Endothelial cell (in vitro differentiated cells): ENCODE measurements around the gene MSMO1.

DNA sequence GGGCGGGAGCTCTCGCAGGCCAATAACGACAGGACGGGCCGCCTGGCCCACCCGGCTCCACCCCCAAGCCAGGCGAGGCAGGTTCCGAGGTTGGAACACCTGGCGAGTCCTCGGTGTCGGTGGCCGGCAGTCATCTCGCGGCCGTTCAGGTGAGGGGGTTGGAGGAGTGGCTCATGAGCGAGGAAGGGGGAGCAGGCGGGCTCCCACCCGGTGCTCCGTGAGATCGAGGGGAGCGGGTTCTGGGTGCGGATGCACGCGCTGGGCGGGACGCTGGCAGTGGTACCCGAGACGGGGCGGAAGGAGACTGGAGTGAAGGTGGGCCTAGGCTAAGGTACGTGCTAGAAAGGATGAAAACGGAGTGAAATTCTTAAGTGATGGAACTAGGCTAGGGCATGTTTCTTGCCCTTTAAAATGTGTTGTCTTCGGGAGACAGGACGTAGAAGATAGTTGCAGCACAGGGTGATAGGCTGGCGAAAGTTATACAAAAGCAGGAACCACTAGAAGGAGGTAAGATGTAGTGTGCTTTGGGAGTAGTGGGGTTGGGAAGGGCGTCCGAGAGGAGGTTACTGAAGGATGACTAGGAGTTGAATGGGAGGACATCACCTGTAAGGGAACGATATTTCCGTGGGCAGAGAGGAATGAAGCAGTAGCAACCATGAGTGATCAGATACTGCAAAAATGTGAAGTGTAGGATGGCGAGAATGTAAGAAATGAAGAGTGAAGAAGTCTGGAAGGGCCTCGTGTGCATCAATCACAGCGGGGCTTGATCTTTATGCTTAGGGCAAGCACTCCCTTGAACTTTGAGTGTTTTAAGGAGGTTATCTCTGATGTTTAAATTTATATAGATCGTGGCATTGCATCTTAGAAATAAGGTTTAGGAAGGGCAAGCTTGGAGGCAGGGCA is at the start of gene MSMO1:
Gene MSMO1 (plus strand): TSS at position 54 of the 903 bp plus-strand sequence.
- PRO-cap: bidirectional peak, plus-strand start at position 105 of the sequence, minus-strand start outside the sequence; unidirectional peak, plus-strand start at position 220 of the sequence; unidirectional peak, plus-strand start at position 713 of the sequence

DNA sequence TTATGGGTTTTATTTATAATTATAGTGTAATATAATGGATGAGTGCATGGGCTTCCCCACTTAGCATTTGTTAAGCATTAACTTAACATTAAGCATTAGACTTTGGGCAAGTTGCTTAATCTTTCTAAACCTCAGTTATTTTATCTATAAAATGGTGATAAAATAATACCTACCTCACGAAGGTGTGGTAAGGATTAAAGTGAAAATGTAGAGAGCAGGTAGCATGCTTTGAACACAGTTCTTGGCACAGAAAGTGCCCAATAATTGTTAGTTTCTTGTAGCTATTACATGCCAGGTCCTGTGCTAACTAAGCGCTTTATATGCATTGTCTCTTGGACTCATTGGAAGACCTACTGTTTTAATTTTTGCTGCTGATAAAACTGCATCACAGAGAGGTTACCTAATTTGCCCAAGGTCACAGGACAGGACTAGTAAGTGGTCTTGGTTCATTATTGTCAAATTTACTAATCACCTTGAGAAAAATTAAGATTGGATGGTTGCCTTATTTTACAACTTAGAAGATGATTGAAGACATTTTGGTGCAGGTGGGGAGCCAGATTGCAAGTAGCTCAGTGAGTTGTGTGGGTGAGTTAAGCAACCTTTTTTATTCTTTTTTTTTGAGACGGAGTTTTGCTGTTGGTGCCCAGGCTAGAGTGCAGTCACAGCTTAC is 2.8 kb downstream of the MSMO1 start:
- PRO-cap: no peak

DNA sequence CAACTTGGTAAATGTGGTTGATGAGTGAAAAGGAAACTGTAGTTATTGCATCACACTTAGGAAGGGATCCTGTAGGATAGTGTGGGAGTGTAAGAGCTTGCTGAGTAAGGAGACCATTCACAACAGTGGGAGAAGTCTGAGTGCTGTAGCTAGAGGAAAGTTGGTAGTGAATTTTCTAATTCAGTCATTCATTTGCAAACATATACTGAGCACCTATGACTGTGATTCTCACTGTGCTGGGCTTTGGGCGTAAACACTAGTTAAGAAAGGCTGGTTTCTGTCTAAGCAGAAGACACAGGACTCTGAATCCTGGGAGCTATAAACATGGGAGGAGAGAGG is 14.3 kb upstream of the CPE start:
- PRO-cap: no peak

GRCh38 chr4:165383568-165384306 is 4.9 kb downstream of the CPE start:
- PRO-cap: no peak

DNA sequence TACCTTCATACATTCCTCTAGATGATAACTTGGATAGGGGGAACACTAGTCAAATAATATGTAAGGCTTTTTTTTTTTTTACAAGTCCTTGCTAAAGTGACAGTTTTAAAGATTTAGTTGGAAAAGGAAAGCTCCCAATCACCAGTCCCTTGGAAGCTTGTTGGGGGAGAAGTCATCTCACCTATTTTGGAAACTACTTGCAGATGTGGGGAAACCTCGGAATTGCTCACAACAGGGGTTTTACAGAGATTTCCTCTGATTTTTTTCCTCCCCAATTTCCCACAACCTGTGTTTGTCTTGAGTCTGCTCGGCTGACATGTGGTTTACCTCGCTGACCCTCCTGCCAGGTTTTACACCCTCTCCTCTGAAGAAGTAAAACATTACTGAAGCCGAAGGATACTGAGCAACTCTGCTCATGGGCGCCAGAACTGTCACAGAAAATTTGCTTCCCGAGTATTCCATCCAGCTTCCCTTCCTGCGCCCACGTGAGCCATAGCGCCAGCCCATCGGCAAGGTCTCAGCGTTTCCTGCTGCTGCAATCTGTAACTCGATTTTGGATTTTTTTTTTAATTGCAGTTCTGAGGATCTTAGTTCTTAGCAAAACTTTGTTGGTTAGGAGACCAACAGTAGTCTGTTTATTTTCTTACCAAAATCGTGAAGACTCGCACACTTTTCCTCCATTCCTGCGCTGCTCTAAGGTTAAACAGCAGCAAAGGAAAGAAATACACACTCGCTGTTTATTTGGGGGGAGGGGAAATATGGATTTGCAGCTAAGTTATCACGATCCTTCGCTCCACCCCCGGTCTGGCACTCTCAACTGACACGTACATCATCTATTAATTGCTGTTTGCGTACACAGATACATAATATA is 661 bp upstream of the TLL1 start:
- PRO-cap: bidirectional peak, plus-strand start at position 486 of the sequence, minus-strand start at position 435 of the sequence

- PRO-cap: no peak
Measured at GRCh38 chr4:166042442-166043019, 169.5 kb downstream of the TLL1 start.

- PRO-cap: no peak
Measured at GRCh38 chr4:166045661-166045930, 172.6 kb downstream of the TLL1 start.

DNA sequence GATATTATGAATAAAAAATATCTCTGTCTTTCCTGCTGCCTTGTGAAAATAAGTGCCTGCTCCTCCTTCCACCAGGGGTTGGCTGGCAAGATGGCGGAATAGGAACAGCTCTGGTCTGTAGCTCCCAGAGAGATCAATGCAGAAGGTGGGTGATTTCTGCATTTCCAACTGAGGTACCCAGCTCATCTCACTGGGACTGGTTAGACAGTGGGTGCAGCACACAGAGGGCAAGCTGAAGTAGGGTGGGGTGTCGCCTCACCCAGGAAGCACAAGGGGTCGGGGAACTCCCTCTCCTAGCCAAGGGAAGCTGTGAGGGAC is 142.4 kb downstream of the SPOCK3 start:
- PRO-cap: no peak

DNA sequence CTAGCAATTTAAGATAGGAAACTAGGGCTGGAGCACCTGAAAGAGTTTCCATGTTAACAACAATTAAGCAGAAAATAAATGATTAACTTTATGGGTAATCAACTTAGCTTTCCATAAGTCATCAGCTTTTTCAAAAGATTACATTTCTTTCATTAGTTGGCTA is 211 bp upstream of the ANXA10 start:
- PRO-cap: no peak

DNA sequence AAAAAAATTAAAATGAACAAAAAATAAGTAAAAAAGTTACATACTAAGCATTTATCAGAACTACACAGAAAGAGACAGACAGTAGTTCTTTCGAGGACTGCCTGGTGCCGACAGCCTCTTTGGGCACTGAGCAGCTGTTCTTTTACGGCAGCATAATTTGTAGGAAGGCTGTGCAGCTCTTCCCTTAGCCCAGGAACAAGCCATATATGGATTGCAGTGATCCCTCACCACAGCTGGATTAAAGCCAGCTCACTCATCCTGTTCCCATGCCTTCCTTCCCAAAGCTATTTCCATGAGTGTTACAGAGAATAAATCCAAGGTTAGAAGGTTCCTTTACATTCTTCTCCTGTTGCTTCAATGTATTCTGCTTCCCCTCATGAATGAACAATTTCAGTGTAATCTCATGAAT is 71.7 kb downstream of the DDX60L start:
- PRO-cap: no peak

- PRO-cap: no peak
Measured at GRCh38 chr4:168451327-168452260, 28.7 kb downstream of the DDX60L start.

DNA sequence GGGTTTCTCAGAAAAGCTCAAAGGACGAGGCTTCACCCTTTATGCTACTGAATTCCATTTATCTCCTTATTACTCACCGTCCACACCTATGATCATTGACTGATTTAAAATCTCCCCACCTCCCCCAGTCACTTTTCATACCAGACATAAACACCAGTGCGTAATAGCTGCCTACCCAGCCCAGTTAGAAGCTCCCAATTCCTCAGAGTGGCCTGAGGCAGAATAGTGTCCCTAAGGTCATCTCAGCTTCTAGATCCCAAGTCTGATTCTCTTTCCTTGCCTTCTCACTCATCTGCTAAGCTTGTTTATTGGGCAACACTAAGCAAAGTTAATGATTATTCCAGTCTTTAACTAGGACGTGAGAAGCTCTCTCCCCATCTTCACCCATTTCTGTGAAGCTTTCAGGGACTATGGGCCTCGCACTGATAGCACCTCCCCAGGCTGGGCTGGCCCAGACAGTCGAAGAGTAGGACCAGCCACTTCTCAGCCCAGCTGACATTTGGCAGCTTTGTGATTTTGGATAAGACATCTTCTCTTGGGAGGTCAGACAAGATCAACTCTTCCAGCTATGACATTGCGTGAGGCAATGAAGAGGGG is 7.2 kb upstream of the DDX60L start:
- PRO-cap: no peak

DNA sequence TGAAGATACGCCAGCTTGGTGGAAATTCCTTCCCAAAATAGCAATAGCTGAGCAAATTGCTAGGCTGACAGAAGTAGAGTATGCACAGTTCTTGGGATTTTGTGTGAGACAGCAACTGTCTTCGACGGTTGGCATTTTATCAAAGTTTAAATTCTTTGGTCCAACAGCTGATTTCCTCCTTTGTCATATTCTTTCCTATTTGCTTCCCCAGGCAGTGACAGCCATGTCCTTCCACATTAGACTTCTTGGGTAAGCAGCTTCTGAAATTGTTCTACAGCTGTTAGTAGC is 8.0 kb upstream of the PALLD start:
- PRO-cap: unidirectional peak, plus-strand start at position 85 of the sequence

- PRO-cap: no peak
Measured at GRCh38 chr4:168587334-168588337, 90.8 kb downstream of the PALLD start.

- PRO-cap: no peak
Measured at GRCh38 chr4:168632491-168633456, 135.9 kb downstream of the PALLD start.

DNA sequence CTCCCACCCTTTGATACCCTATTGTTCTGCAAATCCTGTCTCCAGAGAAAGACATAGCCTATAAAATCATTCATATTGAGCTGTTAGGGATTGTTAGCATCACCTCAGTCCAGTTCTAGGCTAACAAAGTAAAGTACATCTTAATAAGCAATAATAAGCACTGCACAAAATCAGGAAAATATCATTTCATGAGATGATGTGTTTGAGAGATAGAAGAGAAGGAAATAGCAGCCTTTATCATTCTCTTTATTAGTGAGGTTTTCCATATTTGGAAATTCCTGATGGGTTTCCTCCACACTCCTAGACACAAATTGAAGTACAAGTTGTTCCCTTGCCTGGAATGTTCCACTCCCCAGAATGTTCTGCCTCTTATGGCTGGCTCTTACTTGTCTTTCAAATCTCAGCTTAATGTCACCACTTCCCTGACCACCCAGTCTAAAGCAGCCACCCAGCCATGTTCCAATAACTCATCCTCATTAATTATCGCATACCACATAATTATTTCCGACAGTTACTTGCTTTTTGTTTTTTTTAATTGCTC is 219.8 kb downstream of the PALLD start:
- PRO-cap: no peak

DNA sequence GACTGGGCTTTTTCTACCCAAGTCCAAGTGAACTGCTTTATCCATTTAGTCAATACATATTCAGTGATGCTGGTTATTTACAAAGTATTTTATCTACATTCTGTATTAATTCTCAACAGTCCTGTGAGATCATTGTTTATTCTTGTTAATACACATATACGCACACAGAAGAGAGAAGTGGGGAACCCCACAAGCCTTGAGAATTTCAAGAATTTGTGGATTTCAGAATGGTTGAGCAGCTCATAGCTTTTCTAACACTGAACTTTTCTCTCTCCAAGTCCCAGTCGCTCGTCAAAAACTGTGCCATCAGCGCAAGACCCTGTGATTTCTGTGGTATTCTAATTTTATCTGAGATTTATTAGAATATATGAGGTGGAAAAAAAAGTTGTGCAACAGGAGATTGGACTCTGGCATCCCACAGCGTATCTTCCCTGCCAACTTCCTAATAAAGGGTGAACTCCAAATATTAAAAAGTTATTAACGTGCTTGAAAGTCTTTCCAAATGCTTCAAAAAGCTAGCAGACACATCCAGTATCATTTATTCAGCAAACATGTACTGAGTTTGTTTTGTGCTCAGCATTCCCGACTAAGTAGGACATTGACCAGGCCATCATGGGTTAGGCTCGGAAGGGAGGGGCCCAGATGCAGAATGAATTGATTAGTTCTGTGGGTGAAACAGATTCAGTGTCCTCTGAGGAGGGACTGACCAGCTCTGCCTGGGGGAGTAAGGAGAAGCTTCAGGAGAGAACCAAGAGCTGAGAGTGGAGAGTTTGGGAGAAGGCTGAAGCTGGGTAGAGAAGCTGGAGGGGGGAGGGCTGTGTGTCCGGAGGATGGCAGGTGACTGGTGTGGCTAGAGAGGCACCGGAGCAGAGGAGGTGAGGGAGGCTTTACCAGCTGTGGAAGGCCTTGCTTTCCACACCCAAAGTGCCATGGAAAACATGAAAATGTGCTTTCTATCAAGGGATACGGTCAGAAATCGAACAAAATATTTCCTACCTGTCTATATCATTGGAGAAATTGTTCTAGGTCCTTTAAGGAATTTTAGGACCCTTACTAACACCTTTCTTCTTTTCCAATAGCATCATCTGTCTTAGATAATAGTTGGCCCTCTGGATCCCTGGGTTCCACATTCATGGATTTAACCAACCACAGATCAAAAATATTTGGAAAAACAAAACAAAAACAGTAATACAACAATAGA is 165.4 kb downstream of the CBR4 start:
- PRO-cap: no peak

- PRO-cap: no peak
Measured at GRCh38 chr4:168860185-168860608, 149.9 kb downstream of the CBR4 start.

DNA sequence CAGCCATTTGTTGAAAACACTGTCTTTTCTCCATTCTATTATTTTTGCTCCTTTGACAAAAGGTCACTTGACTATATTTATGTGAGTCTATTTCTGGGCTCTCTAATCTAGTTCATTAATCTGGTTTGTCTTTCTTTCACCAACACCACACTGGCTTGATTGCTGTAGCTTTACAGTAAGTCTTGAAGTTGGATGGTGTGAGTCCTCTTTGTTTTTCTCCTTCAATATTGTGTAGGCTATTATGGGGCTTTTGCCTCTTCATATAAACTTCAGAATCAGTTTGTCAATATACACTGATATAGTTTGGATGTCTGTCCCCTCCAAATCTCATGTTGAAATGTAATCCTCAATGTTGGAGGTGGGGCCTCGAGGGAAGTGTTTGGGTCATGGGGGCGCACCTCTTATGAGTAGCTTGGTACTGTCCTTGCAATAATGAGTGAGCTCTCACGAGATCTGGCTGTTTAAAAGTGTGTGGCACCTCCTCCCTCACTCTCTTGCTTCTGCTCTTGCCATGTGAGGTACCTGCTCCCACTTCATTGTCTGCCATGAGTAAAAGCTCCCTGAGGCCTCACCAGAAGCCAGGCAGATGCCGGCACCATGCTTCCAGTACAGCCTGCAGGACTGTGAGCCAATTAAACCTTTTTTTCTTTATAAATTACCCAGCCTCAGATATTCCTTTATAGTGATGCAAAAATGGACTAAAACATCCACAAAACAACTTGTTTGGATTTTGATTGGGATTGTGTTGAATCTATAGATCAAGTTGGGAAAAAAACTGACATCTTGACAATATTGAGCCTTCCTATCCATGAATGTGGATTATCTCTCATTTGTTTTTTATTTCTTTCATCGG is 56.8 kb downstream of the SH3RF1 start:
- PRO-cap: no peak

DNA sequence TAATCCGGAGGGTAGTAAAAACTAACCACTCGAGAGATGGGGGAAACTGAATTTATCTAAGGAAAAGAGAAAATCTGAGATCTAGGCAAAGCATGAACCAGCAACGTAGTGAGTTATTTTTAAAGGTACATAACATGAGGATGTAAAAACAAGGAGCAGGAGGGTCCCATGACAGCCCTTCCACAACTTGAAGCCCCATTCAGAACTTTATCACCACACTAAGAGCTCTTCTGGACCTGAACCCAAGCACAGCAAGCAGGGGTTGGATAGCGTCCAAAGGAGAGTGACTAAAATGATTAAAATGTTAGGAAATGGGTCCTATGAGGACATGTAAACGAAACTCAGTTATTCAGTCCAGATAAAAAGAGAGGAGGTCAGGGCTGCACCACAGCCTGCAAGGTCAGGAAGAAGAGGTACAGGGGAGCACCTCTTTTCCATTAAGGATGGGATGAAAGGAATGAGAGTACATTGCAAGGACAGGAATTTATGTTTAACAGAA is 16.2 kb downstream of the SH3RF1 start:
- PRO-cap: no peak